ENCODE measurements around the genes TNS2 and MYG1.

DNA sequence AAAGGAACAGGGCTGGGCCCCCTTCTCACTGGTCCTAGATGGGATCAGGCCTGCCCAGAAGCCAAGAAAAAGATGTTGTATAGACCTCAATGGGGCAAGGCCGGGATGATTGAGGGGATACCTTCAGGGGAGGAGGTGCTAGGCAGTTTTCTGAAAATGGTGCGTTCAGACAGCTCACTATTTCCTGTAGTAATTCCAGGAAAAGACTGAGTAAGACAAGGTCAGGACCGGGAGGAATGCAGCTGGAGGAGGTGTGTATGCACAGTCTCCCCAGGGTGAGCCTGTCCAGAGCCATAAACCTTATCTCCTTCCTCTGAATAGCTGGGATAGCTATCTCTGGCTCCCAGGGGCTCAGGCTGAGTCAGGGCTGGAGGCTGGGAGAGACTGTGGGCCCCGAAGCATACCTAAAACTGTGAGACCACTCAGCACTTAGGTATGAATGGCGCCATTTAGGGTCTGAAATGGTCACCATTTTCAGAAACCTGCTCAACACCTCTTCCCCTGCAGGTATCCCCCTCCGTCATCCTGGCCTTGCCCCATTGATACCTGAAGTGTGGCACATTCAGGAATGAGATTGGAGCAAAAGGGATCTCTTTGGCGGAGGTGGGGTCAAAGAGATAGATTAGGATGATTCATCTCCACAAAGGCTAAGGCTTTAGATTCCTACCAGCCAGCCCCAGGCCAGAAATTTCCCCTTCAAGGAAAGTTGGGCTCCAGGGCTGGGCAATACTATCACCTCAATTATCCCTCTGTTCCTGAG lies 20.3 kb upstream of the KRT8 start:
- RRBS, result 3% methylated on average over 2 of the region's 7 CpGs

DNA sequence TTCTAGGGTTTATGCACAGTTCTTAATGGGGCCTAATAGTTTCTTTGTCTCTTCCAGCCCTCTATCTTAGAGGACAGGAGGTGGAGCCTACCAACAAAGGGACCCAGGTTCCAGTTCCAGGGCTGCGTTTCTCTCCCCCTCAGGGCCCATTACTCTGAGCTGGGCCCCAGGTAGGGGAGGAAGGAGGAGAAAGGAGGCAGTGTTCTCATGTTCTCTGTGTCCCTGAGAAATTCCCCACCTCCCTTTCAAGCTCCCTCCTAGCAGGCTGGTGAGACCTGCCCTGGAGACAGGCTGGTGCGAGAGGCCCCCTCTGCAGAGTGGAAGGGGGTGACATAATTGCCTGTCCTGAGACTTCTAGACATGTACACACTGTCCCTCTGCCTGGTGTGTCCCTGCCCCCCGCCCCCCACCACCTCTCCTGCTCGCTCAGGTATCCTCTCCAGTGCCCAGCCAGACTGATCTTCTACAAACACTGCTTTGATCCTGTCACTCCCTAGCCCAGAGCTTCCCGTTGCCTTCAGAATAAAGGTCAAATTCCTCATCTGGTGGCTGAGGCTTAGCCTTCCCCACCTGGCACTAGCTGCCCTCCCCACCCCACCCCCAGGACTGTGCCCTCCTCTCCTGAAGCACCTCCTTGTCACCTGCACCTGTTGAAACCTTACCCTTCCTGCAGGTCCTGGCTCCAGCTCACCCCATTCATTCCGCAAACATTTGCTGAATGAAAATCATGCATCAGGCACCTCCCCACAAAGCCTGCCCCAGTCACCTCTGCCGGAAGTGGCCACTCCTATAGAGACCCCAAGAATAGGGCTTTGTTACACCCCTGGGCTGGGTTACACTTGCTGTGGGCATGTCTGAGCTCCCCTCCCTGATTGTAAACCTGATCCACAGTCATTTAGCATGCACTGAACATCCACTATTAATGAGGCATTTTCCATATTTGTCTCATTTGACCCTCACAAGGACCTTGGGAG lies 21.2 kb upstream of the KRT8 start:
- RRBS, result no CpG with 5 or more reads among the region's 7 CpGs

- RRBS, result no CpG with 5 or more reads among the region's 6 CpGs
Observed at GRCh38 chr12:52927141-52927830, 21.6 kb upstream of the KRT18 start.

- RRBS, result no CpG with 5 or more reads among the region's 3 CpGs
Observed at GRCh38 chr12:53039980-53040455, 9.8 kb upstream of the TNS2 start.

GRCh38 chr12:53047774-53048078 lies 2.1 kb upstream of the TNS2 start:
- RRBS, result 4% methylated on average over 3 of the region's 14 CpGs

DNA sequence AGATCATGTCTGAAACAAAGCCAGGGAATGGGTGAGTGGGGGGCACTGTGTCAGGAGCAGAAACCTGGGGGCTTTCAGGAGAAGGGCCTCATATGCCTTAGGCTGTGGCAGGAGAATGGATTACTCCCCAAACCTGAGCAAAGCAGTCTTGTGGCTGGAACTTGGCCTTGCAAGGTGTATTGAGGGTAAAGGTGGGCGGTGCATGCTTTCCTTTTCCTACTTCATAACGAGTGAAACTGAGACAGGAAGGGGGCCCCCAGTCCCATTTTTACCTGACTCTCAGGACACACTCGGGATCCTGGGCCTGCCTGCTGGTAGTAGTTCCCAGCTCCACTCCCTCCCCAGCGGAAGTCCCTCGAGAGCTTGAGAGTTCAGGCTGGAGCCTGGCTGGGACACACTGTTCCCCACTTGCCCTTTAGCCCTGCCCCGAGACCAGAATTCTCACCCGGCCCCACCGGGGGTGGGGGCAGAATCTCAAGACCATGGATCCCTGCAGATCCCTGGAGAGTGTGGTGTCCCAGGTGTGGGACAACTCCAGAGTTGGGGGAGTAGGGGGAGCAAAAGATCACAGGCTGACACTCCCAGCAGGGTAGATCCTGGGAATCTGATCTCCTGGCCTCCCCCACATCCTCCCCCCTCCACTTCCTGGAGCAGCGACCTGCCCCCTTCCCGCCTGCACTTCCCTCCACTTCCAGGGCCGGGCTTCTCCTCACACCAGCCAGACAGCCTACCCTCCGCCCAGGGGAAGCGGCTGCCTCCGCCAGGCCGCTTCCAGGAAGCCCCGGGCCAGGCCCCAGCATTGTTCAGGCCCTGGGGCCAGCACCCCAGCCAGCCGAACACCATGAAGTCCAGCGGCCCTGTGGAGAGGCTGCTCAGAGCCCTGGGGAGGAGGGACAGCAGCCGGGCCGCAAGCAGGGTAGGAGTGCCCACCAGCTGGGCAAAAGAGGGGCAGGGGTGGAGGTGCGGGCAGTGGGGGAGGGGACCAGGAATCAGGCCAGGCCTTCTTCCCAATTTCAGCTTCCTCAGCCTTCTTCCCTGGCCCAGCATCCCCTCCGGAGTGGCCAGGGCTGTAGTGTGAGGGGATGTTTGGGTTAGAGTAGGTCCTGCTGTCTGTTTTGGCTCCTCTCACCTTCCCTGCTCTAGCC lies at the start of gene TNS2:
Gene TNS2, plus strand, starts transcription at position 721 of the 1,145 bp plus-strand sequence.
- RRBS, result 4% methylated on average over 6 of the region's 22 CpGs

- RRBS, result 14% methylated on average over 1 of the region's 9 CpGs
Observed at GRCh38 chr12:53173520-53174069, 6.9 kb upstream of the ZNF740 start.

DNA sequence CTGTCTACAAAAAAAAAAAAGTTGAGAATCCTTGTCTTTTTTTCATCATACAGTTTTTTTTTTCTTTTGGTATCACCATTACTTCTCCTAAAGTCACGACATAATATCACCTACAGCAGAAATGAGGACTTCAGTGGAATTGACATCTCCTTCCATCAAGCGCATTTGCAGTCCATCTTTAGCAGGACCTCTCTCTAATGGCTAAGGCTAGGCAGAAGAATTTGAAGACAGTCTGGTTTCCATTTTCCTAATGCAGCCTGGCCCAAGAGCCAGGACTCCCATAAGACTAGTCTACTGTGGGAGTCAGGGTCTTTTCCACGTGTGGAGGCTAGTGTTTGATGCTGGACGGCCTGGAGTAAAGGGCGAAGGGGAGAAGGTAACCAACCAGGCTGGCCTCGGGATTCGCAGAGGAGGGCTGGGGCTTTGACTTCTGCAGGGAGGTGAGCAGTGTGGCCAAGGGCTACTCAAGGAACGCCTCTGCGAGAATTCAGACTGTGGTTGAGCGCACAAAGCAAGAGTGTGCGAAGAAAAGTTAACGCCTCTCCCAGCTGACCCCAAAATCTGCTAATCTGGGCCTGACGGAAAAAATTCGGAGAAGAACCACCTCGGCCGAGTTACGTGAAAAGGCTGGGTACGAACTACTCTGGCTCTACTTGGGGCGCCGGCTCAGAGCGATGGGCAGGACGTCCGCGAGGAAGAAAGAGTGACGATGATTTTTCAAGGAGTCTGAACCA lies 692 bp upstream of the ZNF740 start:
- RRBS, result no CpG with 5 or more reads among the region's 25 CpGs

- RRBS, result no CpG with 5 or more reads among the region's 8 CpGs
Observed at GRCh38 chr12:53200682-53201402, 6.2 kb downstream of the ITGB7 start.

- RRBS, result no CpG with 5 or more reads among the region's 18 CpGs
Observed at GRCh38 chr12:53250972-53251915, 651 bp upstream of the MFSD5 start.

DNA sequence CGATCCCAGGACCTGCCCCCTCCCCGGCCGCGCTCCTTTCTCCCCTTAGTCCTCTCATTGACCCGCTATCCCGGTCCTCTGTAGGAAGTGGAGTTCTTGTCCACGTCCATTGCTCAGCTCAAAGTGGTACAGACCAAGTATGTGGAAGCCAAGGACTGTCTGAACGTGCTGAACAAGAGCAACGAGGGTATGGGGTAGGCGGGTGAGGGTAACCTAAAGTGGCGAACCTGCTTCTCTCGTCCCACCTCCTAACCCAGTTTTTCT lies 345 bp downstream of the PFDN5 start:
- RRBS, result 4% methylated on average over 2 of the region's 12 CpGs

GRCh38 chr12:53299512-53300284 lies at the start of gene MYG1:
Gene MYG1 (plus strand): TSS chr12:53299695.
- RRBS, result 2% methylated on average over 22 of the region's 57 CpGs

GRCh38 chr12:53328423-53328860 lies 7.0 kb upstream of the AAAS start:
- RRBS, result no CpG with 5 or more reads among the region's 14 CpGs

DNA sequence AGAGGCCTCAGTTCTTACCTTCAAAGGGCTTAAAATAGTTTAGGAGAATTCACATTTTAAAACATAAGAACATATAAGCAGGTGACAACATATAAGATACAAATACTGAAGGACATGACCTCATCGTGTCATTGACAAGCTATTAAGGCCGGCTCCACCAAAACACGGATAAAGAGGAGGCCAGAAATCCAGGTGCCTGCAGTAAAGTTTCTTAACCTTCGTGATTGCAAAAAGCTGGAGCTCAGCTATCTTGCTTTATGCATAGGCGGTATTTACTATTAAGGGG lies 1.3 kb upstream of the SP1 start:
- RRBS, result no CpG with 5 or more reads among the region's 5 CpGs

DNA sequence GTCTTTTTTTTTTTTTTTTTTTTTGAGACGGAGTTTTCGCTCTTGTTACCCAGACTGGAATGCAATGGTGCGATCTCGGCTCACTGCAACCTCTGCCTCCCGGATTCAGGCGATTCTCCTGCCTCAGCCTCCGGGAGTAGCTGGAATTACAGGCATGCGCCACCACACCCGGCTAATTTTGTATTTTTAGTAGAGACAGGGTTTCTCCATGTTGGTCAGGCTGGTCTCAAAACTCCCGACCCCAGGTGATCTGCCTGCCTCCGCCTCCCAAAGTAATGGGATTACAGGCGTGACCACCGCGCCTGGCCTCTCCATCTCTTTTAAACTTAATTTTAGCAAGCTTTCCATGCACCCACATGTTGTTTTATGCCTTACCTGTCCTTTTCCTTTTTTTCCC lies 966 bp downstream of the SP1 start:
- RRBS, result no CpG with 5 or more reads among the region's 14 CpGs

- RRBS, result no CpG with 5 or more reads among the region's 7 CpGs
Observed at GRCh38 chr12:53381897-53382604, 2.1 kb downstream of the SP1 start.

DNA sequence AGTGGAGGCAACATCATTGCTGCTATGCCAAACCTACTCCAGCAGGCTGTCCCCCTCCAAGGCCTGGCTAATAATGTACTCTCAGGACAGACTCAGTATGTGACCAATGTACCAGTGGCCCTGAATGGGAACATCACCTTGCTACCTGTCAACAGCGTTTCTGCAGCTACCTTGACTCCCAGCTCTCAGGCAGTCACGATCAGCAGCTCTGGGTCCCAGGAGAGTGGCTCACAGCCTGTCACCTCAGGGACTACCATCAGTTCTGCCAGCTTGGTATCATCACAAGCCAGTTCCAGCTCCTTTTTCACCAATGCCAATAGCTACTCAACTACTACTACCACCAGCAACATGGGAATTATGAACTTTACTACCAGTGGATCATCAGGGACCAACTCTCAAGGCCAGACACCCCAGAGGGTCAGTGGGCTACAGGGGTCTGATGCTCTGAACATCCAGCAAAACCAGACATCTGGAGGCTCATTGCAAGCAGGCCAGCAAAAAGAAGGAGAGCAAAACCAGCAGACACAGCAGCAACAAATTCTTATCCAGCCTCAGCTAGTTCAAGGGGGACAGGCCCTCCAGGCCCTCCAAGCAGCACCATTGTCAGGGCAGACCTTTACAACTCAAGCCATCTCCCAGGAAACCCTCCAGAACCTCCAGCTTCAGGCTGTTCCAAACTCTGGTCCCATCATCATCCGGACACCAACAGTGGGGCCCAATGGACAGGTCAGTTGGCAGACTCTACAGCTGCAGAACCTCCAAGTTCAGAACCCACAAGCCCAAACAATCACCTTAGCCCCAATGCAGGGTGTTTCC lies 2.8 kb downstream of the SP1 start:
- RRBS, result no CpG with 5 or more reads among the region's 3 CpGs

DNA sequence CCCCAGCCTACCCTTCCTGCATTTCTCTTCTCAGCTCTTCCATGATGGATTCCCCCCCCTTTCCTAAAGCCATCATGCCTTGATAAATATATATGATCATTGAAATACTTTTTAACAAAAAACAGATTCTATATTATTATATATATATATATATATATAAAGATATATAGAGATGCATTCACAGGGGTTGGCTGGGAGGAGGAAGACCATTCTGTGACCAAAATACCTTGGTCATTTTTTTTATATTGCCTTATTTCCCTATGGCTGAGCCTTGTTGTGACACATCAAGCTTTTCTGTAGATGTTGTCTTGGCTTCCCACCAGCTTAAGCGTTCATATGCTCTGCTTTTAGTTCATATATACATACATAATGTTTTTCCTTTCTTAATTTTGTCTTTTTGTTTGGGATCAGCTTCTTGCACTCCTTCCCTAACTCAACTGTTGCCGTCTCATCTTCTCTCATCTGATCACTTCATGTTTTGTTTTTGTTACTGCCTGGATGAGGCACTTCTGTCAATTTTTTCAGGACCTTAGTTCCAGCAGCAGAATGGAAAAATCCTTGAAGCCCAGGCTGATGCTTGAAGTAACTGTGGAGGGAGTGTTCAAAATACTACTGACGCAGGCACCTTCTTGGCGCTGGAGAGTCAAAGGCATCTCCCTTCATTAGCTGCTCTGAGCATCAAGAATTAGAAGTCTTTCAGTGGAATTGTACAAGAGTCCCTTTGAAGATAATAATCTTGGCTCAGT lies 12.0 kb upstream of the AMHR2 start:
- RRBS, result no CpG with 5 or more reads among the region's 4 CpGs

Measured in HTR-8/SVneo (cell line).